Skeletal muscle satellite cell (primary cell): ENCODE data around the genes STN1 and CFAP43.

DNA sequence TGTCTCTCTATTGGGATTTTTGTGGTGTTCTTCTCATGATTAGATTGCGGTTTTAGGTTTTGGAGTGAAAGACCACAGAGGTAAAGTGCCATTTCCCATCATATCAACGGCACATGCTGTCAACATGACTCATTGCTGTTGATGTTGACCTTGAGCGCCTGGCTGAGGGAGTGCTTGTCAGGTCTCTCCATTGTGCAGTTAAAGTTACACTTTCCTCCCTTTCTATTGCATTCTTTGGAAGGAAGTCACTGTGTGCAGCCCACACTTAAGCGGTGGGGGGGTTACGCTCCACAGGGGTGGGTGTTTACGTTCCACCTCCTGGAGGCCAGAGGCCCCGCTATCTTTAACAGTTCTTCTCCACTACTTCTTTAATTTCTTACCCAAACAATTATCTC is 10.9 kb downstream of the NEURL1 start:
- CAGE, long polyA plus RNA = no peak

- CAGE, long polyA plus RNA = no peak
Observed at GRCh38 chr10:103545572-103546304, 52.2 kb downstream of the NEURL1 start.

- CAGE, long polyA plus RNA = no peak
Observed at GRCh38 chr10:103626914-103627535, 133.5 kb downstream of the NEURL1 start.

DNA sequence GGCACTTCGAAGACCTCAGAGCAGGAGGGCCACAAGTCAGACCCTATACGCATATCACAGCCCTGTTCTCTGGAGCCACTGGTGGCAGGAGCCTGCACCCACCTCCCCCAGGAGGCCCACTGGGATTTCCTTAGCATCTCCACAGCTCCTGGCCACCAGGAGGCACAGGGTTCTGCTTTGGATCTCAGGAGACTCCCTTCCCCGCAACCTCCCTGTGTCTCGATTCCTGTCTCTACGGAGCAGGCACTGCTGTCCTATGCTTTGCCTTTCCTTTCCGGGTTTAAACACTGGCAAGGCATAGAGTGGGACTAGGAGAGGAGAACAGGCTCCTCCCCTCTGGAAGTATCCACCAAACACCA is 166.2 kb downstream of the NEURL1 start:
- CAGE, long polyA plus RNA = no peak

GRCh38 chr10:103682698-103683166 is 172.6 kb downstream of the SH3PXD2A start:
- CAGE, long polyA plus RNA = no peak

GRCh38 chr10:103793302-103793710 is 62.1 kb downstream of the SH3PXD2A start:
- CAGE, long polyA plus RNA = no peak

- CAGE, long polyA plus RNA = no peak
Observed at GRCh38 chr10:103811892-103812315, 43.5 kb downstream of the SH3PXD2A start.

DNA sequence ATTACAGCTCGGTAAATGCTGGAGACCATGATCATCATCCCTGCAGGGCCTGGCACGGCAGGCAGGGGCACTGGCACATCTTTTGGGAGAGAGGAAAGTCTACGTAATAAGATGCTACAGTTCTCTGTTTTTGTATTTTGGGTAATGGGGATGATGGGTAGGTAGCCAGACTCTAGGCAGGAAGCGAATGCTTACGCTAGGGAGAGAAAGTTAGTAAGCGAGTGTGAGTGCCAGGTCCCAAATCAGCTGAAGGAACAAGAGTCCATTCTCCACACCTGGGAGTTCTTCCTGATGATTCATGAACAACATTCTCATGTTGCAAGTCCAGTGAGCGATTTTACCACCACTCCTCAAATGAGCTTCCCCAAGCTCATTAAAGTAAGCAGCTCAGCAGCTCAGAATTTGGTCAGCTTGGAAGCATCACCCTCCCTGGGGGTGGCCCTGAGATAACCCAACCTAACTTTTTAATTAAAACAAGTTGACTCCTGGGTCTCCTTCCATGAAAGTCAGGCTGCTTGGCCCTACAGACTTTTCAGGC is 27.3 kb downstream of the SH3PXD2A start:
- CAGE, long polyA plus RNA = no peak

DNA sequence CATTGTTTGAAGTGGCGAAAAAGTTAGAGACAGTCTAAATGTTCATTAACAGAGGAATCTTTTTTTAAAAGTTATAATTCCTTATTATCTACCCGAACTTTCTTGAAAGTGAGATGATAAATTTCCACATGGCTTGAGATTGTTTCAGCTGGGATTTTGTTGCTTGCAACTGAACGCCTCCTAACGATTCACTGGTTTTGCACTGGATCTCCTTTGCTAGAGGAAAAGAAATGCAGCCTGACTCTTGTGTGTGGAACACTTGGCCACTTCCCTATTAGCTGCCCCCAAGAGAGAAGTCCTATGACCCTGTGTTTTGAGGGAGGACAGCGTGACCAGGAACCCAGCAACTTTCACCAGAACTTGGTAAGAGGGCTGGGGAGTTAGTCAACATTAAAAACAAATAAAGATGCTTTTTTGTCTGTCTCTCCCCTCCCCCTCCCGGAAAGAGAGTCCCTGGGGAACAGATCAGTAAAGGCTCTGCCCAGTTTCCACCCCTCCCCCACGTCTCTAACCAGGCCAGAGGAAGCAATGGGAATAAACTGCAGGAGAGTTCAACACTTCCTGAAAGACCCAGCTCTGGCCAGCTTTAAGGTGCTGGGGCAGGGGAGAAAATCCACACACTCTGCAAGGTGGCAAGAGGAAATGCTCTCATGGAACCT is 21.7 kb downstream of the SH3PXD2A start:
- CAGE, long polyA plus RNA = no peak

GRCh38 chr10:103872186-103872712 is 16.9 kb upstream of the SH3PXD2A start:
- CAGE, long polyA plus RNA = no peak

GRCh38 chr10:103908807-103909401 is 9.1 kb downstream of the STN1 start:
- CAGE, long polyA plus RNA = no peak

DNA sequence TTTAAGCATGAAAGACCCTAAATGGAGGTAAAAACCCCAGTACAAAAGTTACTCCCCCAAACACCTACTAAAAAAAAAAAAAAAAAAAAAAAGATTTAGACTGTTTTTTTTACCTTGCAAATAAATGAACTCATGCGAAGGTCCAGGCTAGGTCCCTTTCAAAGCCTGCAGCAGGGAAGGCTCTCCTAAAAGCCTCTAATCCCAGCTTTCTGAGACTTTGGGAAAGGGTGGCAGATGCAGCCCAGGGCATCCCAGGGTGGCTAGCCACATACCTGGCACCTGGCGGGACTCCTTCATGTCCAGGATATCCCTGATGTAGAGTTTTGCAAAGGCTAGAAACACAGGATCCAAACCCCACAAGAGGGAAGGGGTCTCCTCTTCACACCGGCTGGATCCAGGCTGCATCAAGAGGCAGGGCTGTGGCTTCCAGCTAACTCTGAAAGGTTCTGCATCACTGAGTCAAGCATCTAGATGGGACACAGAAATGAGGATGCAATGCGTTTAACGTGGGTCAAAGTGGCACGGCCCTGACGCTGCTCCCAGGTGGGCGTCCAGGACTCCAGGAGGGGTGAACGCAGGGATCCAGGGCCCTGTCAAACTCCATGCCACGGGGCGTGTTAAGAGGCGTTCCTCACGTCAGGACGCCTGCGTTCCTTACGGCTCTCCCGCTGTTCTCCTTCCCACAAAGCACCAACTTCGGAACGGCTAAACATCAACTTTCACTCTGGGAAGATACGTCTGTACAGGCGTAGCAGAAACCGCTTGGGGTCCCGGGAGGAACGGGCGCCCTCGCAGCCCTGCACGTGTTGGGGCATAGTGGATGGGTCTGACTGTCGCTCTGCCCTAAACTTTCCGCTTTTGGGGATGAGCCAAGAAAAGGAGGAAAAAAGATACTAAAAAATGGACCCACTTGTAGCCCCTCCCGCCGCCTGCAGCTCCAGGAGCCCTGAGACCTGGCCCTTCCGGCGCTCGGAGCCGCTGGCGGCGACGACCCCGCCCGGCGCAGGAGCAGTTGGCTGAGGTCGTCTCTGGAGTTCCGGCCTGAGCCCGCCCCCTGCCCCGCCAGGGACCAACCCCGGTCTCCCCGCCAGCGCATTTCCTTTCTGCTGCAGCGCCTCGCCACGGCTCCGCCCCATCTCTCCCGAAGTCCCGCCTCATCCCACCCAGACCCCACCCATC is at the start of gene STN1:
Gene STN1 (minus strand): TSS at position 995 of the 1,179 bp plus-strand sequence.
- CAGE, long polyA plus RNA = start-site peak on the minus strand centred at position 986 of the sequence, 89 bp wide, 224 and 357 reads in 2 replicates

DNA sequence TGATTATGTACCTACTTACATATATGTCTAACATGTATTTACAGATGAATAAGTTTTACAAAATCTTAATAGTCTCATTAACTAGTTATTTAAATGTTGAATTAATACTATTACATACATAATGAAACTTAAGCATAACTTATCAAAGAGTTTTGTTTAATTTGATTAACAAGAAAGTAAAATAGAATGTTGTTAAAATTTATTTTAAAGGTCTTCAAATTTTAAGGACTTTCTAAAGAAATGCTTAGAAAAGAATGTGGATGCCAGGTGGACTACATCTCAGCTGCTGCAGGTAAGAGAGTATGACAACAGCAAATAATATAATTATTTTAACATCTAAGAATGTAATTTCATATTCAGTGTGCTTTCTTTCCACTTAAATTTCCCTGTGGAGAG is 32.7 kb downstream of the SLK start:
- CAGE, long polyA plus RNA = no peak

DNA sequence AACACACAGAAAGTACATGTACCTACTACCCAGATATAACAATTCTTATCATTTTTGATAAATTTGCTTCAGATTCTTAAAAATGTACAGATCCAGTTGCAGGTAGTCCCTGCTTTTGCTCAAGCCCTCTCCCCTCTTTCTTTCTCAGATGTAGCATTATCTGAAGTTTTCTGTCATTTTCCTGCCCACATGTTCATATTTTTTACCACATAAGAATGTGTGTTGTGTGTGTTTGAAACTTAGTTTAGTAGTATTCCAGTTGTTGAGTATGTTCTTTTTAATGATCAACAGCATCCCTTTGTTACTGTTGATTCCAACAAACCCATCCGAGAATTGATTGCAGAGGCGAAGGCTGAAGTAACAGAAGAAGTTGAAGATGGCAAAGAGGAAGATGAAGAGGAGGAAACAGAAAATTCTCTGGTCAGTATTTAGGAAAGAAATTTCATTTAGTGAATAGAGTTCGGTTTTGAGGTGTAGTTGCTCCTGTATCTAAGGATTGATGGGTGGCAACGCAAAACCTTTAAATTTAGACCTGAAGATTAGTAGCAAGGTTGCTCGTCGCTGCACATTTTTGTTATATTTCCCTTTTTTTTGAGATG is 34.3 kb downstream of the SLK start:
- CAGE, long polyA plus RNA = no peak

- CAGE, long polyA plus RNA = no peak
Observed at GRCh38 chr10:104064269-104064701, 21.4 kb downstream of the COL17A1 start.

- CAGE, long polyA plus RNA = no peak
Observed at GRCh38 chr10:104221848-104222156, 10.4 kb downstream of the CFAP43 start.

DNA sequence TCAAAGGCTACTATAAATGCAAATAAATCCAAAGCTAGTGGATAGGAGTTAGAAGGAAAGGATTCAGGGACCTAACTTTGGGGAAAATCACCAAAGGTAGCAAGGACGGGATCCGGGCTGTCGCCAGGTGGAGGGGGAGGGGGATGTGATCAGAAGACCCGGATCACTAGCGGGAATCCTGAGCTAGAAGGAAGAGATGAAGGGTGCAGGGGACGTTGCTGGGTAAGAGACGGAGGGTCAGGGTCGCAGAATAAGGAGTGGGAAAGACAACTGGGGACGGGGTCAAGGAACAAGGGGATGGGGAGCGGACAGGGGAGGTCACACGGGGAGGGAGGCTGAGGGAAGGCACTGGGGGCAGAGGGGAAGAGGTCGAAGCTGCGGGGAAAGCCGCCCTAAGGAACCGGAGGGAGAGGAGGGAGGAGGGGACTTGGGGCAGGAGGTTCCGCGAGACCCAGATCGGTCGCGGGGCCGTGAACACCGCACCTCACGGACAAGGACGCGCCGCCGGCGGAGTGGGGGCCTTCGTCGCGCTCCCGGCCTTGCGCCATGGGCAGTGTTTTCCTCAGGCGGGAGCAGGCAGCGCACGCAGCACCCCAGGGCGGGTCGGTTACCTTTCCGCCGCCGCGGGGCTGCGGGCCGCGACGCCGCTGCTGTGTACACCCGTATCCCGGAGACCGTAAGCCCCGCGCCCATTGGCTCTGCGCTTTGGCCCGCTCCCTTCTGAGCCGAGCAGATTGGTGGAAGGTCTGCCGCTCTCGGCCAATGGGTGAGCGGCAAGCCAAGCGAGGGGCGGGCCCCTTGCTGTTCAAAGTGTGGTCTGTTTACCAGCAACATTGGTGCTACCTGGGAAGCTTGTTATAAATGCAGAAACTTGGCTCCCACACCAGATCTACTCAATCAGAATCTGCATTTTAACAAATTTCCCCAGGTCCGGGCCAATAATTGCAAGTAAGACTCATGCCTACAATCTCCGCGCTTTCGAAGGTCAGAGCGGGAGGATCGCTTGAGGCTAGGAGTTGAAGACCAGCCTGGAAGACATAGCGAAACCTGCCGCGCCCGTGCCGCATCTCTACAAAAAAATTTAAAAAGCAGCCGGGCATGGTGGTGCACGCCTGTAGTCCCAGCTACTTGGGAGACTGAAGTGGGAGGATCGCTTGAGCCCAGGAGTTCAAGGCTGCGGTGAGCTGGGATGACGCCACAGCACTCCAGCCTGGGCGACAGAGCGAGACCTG is at the start of gene CFAP43:
Gene CFAP43 (minus strand): TSS at position 666 of the 1,232 bp plus-strand sequence.
- CAGE, long polyA plus RNA = no peak

DNA sequence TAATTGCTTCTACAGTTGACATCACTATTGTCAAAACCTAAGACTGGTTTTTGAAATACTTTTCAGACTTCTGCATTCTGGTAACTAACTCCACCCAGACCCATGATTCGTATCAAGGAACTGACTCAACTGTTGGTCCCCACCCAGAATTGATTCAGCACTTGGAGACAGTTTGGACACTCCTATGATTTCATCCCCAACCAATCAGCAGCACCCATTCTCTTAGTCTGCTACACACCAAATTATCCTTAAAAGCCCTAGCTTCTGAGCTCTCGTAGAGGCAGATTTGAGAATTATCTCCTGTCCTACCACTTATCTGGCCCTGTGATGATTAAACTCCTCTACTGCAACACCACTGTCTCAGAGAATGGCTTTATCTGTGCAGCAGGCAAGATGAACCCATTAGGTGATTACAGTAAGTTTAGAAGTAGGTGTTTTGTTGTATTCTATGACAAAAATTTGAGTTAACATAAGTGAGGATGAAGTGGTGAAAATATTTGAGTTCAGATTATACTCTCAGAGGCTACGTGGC is 7.7 kb upstream of the GSTO1 start:
- CAGE, long polyA plus RNA = no peak

DNA sequence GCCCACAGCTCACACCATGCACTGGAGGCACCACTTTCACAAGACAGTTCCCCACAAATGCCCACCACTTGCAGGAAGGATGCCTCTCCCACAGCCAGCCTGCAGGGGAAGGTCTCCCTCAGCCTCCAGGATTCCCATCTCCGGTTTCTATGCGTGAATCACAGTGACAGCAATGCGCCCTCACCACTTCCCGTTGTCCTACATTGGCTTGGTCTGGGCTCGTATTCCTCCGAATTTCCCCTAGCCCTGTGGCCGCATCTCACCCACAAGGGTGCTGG is 10.3 kb downstream of the ITPRIP start:
- CAGE, long polyA plus RNA = no peak

DNA sequence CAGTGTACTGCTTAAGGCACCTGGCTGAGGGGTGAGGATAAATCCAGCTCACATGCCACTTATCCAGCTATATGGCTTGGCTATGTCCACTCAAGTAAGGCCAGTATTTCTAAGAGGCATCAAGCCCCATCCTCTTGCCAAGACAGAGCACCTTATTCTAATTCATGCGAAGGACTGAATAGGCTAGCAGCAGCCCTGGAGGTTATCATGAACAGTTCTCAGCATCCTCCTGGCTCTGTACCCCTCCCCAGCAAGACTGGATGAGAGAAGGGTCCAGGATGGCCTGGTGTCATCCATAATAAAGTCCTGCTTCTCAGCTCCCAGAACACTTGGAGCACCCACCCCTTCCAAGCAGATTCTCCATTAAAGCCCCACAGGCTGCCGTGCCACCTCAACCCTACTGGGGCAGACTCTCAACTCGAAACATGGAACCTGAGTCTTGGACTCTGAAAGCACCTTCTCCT is 2.2 kb downstream of the ITPRIP start:
- CAGE, long polyA plus RNA = no peak